Pericardium fibroblast (primary cell): ENCODE results near the gene EIF4B.

- RAMPAGE, long total RNA, result no peak
Measured at GRCh38 chr12:52884177-52884999, 20.5 kb downstream of the KRT8 start.

DNA sequence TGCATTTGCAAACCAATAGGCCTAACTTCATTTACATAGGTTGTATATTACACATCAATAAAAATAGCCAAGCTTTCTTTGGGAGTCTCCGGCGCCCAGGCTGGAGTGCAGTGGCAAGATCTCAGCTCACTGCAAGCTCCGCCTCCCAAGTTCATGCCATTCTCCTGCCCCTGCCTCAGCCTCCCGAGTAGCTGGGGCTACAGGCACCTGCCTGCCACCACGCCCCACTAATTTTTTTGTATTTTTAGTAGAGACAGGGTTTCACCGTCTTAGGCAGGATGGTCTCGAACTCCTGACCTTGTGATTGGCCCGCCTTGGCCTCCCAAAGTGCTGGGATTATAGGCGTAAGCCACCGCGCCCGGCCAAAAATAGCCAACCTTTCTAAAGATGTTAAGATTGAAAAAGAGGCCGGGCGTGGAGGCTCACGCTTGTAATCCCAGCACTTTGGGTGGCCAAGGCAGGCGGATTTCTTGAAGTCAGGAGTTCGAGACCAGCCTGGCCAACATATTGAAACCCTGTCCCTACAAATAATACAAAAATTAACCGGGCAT, 2.5 kb downstream of the KRT8 start:
- RAMPAGE, long total RNA, result no peak

GRCh38 chr12:52924990-52925749, 20.3 kb upstream of the KRT8 start:
- RAMPAGE, long total RNA, result no peak

- RAMPAGE, long total RNA, result no peak
Measured at GRCh38 chr12:52926724-52927140, 21.9 kb upstream of the KRT8 start.

DNA sequence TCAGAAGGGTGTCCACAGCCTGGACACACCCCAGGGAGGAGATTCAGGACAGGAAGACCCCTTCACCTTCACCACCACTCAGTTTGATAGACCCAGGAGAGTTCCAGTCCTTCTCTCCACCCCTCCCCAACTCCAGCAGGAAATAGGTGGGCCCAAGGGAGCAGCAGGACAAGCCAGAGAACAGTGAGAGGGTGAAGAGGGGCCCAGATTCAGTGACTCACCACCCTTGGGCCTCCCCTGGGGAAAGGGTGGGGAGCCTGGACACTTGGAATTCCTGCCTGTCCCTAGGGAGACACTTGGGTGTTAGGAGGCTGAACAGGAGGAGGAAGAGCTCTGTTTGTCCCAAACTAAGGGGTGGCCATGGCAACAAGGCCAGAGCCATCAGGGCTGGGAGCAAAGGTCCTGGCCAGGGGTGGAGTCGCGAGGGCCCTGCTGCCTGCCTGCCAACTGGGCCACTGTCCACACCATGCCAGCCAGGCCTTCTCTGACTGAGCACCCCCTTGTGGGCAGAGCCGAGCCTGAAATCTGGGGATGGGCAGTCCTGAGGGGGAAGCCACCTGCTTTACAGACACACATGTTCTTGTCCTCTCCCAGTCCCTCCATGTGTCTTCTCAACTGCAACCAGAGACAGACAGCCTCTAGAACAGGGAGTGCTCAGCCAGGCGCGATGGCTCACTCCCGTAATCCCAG, 21.6 kb upstream of the KRT18 start:
- RAMPAGE, long total RNA, result no peak

DNA sequence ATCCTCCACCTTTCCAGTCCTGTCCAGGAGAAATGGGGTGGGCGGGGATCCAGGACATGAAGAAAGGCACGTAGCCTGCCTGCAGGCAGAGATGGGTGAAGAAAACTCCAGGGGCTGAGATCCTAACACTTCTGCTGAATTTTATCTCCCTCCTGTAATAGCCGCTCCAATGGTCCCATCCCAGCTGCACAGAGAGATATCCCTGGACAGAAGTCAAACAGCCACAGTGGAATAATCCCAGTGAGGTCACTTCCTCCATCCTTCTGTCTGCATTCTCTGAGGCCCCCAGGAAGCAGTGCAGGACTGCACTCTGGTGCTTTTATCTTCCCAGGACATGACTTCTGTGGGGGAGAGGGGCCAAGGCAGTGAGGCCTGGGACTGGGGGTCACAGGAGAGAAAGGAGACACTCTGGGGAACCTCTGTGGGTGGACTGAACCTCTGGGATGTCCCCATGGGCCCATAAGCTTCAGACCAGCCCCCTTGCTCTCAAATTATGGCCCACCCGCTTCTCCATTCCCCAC, 26.4 kb downstream of the KRT18 start:
- RAMPAGE, long total RNA, result no peak

DNA sequence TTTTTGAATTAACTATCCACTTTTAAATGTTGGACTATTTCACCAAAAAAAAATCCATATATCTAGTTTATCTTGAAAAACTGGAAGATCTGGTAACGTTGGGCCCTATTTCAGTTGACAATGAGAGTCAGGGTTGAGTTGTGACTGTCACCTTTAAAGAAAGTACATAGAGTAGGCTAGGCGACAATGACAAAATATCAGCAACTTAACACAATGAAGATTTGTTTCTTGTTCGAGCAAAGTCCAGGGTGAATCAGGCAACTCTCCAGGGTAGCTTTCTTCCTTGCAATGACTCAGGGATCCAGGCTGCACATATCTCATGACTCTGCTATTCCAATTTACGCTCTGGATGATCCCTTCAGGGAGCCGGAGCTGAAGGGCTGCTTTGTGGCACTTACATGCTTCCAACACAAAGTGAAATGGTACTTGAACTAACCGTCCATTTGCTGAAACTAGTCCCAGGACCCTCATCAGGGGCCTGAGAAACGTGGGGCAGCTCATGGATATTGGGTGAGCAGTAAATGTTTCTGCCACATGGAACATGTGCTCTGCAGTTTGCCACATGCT, 13.2 kb upstream of the EIF4B start:
- RAMPAGE, long total RNA, result no peak

GRCh38 chr12:53005849-53006587, at the start of gene EIF4B:
TSS of gene EIF4B (plus strand) at chr12:53006456.
- RAMPAGE, long total RNA, result start-site peak on the plus strand at chr12:53006464-53006481, 5,655 and 2,083 reads in 2 replicates

GRCh38 chr12:53044726-53044980, 5.2 kb upstream of the TNS2 start:
- RAMPAGE, long total RNA, result no peak

GRCh38 chr12:53046032-53046279, 3.9 kb upstream of the TNS2 start:
- RAMPAGE, long total RNA, result no peak

GRCh38 chr12:53047774-53048078, 2.1 kb upstream of the TNS2 start:
- RAMPAGE, long total RNA, result no peak

- RAMPAGE, long total RNA, result no peak
Measured at GRCh38 chr12:53048079-53048466, 1.8 kb upstream of the TNS2 start.

GRCh38 chr12:53051472-53052264, 1.8 kb downstream of the TNS2 start:
- RAMPAGE, long total RNA, result no peak

DNA sequence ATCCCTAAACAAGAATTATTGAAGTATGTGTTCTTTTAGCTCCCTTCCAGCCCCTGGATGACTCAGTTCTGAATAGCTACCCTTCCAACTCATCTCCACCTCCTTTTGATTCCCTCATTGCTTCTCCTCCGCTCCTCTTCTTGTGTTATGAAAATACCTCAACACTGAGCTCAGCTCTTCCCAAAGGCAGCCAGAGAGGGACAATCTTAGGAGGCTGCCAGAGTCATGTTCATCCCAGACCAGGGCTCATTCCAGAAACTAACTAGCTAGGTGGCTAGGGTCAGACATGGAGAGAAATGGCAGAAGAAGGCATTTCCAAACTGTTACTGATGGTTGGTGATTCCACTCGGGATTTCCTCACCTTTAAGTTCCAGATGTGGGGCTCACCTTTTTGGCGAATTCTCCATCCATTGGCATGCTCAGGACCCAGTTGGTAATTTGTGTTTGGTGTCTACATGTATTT, 1.6 kb upstream of the SPRYD3 start:
- RAMPAGE, long total RNA, result no peak

- RAMPAGE, long total RNA, result no peak
Measured at GRCh38 chr12:53221463-53222082, 10.4 kb downstream of the RARG start.

DNA sequence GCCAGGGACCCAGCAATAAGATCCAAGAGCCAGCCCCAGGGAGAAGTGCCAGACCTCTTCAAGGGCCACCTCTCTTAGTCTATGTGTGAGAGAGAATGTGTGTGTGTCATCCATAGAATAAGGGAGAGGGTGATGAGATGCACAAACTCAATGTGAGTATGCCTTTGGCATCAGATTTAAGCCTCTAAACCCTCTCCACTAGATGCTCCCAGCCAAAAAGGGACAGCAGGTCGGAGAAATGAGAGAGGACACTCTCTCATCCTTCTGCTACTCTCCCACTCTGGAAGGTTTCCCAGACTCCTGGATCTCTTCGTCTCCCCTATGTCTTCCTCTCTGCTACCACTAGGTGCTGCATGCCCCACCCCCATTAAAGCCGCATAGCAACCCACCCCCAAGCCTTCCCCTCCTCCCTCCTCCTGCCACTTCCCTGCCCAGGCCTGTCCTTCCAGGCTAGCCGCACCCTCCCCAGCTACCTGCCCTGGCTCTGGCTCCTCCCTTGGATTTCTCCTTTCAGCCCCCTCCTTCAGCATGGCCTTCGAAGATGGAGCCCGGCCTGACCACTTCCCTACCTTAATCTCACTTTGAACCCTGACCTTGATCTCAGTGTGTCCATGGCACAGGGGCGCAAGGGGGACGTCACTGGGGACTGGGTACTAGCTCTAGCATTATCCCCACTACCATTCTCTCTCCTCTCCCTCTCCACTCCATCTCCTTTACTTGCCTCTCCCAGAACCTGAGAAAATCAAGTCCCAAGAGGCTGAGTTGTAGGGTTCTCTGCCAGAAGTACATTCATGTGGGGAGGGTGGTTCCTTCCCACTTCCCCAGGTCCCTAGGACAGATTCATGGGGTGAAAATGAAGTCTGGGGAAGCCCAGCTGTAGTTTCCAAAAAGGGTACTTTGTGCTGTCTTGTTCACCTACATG, 7.4 kb downstream of the RARG start:
- RAMPAGE, long total RNA, result no peak

DNA sequence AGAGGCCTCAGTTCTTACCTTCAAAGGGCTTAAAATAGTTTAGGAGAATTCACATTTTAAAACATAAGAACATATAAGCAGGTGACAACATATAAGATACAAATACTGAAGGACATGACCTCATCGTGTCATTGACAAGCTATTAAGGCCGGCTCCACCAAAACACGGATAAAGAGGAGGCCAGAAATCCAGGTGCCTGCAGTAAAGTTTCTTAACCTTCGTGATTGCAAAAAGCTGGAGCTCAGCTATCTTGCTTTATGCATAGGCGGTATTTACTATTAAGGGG, 1.3 kb upstream of the SP1 start:
- RAMPAGE, long total RNA, result no peak

- RAMPAGE, long total RNA, result no peak
Measured at GRCh38 chr12:53455175-53455747, 3.4 kb downstream of the PCBP2 start.

DNA sequence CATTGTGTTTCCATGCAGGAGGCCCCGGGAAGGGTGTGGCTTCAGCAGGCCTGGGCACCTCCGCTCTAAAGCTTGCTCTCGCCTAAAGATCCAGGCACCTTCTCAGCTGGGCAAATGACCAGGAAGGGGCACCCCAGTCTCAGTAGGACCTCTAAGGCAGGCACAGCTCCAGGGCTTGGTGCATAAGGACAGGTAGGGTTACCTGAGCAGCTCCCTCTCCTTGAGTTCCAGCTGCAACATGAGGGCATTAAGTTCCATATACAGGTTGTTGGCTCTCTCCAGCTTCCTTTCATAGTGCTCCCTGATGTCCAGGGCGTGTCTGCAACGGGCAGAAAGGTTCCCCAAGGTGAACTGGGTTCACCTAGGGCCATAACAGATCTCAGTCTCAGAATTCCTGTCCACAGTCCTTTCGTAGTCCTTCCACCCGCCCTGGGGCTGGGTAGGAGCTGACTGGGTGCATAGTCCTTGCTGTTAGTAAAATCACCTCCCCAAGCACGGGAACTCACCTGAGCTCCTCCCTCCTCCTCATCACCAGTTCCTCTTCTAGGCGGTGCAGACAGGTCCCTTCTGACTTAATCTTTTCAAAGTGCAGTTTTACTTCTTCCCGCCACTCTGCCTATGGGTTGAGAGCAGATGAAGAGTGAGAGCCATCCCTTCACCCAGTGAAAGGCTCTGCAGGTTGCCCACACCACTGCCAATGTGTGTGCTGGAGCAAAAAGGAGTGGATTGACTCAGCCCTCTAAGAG, 15.7 kb downstream of the MAP3K12 start:
- RAMPAGE, long total RNA, result no peak

- RAMPAGE, long total RNA, result no peak
Measured at GRCh38 chr12:53496022-53496631, 3.1 kb downstream of the MAP3K12 start.